Measurements from ENCODE around the genes SLC25A31, LARP1B, PCDH18 and SLC7A11.

- PRO-cap = no peak
Observed at GRCh38 chr4:127020423-127020828, 612.3 kb upstream of the INTU start.

- PRO-cap = no peak
Observed at GRCh38 chr4:127655532-127656016, 22.8 kb downstream of the INTU start.

GRCh38 chr4:127730023-127730733 is at the start of gene SLC25A31:
Gene SLC25A31, plus strand, starts transcription at chr4:127730400.
- PRO-cap = no peak

- PRO-cap = bidirectional peak, plus-strand start at chr4:128061343, minus-strand start at chr4:128061219
Observed at GRCh38 chr4:128060890-128061618, at the start of gene LARP1B. Gene LARP1B, plus strand, starts transcription at chr4:128061312.

DNA sequence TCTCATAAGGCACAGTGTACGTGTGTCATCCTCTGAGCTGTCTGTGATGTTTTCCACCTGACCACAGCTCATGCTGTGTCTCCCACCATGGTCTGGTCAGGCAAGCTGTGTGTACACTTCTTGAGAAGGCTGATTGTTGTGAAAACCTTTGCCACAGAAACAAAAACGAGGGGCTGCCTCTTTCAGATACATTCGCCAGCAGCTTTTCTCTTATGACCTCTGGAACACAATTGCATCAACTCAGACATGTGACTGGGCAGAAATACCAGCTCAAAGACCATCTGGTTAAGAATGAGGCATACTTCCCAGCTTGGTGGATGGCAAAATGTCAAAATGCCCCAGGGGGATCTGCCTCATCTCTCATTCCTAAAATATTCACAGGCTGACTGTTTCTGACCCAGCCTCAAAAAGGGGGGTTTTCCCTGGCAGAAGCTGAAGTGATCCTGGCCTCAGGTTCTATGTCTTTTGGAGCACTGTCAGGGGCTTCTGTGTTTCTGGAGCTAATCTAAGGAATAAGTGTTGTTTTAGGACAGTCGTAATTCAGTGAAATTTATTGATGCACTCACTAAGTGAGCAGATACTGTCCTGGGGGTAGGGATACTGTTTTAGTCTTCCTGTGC is 46.0 kb downstream of the PGRMC2 start:
- PRO-cap = no peak

GRCh38 chr4:128287880-128288678 is 466 bp upstream of the PGRMC2 start:
- PRO-cap = bidirectional peak, plus-strand start at chr4:128288057, minus-strand start at chr4:128287813; bidirectional peak, plus-strand start at chr4:128288335, minus-strand start at chr4:128288206; bidirectional peak, plus-strand start at chr4:128288485, minus-strand start at chr4:128288459

- PRO-cap = no peak
Observed at GRCh38 chr4:128469745-128470466, 182.3 kb upstream of the PGRMC2 start.

DNA sequence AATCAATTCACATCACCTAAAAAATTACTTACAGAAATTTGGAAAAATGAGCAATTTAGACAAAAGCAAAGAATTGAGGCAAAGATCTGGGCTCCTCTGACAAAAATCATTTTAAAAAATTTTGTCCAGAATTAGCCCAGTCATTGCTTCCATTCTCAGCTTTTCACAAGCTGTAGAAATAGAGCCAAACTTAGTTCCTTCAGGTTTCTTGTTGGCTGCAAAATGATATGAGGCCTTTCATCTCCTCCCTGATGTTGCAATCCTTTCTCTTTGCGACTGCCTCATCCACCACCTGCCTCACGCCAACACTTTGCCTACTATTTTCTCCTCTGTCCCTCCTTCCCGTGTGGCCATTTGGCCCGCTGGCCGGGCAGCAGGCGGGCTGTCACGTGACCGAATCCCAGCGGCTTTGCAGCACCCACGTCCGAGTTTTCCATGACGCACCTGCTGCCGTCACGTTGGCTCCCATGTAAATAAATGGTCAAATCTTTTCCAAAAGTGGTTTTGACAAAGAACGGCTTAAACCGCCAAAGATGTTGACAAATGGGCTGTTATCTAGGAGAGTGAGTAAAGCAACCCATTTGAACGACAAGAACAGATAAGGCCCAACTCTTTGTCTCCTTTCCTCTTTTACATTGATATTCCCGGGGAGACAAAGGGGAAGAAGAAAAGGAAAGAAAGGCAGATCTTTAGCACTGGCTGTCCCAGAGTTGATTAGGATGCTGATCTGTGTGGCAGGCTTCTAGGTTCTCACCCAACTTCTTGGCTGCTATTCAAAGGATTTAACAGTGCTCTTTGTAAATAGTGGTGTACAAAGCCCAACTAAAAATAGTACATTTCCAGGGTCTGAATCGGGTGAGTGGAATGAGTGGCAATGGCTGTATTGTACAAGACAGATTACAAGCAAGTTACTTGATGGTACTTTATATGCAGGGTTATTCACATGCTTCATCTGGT is 174.3 kb upstream of the JADE1 start:
- PRO-cap = no peak

DNA sequence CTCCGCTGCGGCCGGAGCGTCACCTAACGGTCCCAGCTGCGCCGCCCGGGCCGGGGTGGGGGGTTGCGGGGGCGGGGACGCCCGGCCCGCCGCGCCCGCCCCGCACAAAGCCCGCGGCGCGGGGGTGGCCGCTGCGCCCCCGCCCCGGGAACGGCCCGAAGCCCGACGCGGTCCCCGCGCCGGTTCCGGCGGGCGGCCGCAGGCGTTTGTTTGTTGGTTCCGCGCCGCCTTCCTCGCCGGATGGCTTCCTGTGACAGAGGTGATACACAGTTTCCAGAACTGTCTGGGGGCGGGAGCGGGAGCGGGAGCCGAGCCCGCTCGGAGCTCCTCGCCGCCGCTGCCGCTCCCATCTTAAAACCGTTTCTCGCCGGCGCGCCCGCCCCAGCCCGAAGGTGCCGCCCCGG is 2.1 kb downstream of the JADE1 start:
- PRO-cap = bidirectional peak, plus-strand start at position 276 of the sequence, minus-strand start at position 387 of the sequence

DNA sequence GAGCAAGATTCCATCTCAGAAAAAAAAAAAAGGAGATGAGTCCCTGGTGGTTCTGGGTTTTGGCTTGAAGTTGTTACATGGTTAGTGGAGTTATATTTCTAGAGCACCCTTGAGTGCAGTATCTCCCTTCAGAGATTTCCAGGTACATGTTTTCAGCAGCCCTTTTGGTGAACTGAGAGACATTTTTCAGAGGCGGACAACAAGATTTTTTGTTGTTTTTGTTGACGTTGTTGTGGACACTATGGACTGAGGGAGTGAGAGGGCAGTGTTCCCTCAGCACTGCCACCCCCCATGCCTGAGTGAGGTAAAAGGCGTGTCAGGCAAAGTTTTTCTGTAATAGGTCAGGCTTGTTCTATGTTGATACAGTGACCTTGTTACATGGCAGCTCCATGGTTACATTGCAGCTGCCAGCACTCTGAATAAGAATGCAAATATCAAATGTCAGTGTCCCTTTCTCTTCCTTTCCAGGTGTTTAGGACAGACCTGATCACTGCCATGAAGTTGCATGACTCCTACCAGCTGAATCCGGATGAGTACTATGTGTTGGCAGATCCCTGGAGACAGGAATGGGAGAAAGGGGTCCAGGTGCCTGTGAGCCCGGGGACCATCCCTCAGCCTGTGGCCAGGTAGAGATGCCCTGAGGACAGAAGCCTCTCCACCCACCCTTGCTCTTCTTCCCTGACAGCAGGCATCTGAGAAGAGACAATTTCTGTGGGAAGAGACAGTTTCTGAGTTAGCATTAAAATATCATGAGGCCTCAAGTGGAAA is 36.6 kb downstream of the JADE1 start:
- PRO-cap = no peak

DNA sequence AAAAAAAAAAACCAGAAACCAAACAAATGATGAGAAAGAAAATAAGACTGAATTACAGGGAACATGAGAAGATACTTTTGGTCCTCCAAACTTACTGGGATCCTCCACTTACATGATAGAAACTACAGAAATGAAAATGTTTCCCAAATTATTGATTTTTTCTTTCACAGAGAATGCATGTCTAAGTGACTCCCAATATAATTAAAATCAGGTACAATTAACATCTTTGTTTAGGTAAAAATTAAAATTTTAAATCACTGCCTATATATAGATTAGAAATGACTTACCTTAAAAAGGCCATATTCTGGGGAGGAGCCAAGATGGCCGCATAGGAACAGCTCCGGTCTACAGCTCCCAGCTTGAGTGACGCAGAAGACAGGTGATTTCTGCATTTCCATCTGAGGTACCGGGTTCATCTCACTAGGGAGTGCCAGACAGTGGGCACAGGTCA is 757.7 kb downstream of the C4orf33 start:
- PRO-cap = unidirectional peak, plus-strand start at position 307 of the sequence

DNA sequence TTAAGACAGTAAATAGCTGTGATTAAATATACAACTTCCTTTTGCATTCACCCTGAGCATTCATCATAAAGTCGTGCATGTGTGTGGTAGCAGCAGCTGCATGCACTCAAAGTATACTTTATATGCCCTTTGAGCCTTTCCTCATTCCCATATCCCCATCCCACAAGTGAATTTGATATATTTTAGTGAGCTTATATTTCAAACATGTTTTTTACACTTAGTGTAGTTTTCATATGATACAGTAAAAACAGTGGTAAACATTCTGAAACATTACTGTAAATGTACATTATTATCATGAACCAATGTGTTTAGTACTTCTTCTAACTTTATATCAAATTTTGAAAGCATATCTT is 959.0 kb downstream of the C4orf33 start:
- PRO-cap = unidirectional peak, minus-strand start at position 164 of the sequence

DNA sequence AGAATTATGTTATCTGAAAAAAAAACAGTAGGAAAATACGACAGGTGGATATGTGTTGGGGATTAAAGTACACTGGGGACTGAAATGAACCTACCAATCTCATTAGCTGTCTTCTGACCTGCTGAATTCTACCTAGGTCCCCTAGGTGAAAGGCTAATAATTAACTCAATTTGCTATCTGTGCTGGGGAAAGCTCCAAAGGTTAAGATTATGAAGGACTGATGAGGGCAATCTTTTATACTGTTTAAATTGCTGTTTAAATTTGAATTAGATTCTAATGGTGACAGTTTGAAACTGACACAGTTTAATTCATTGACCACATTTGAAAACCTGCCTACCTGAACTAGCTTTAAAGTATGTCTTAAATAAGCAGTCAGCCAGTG is 977.2 kb downstream of the C4orf33 start:
- PRO-cap = no peak

DNA sequence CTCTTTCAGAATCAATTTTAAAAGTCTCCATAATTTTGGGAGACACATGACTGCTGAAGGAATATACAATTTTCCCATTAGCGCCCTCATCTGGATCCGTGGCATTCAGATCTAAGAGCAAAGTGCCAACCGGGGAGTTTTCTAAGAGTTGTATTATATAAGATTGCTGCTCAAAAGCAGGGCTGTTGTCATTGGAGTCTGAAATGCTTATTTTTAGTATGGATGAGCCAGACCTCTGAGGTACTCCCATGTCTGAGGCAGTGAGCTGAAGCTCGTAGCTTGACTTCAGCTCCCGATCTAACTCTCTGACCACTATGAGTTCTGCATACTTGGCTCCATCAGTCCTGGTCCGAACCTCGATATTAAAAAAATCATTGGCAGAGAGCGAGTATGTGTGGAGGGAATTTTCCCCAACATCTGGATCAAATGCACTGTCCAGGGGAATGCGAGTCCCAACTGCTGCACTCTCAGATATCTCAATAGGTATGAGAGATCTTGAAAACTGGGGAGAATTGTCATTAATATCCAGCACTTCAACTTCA is 1.0 kb downstream of the PCDH18 start:
- PRO-cap = no peak

DNA sequence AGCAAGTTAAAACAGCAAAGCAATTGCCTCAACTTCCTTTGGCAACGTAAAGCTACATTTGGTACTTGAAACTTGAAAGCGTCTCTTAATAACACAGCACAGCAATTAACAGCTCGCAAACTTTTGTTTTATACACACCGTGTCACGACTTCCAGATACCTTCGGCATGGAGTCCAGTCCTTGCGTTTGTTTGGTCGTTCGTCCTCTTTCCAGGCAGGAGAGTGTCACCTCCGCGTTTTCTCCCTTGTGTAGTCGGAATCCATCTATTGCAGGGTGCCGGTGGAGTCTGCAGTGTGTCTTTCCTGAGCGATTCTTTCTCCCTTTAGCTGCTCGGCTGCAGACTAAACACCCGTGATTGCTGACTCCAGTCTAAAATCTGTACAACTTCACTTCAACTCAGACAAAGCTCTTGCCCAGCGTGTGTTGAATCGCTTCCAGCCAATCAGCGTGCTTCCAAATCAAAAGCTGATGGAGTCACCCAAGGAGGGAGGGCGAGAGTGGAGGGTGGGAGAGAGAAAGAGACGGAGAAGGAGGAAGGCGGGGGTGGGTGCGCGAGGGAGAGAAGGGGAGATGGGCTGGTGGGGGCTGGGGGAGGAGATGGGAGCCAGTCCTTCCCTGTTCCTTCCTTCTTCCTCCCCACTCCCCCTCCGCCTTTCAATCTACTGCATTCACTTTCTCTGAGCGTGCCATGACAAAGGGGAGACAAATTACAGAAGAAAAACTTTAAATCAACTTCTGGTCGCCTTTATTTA is at the start of gene PCDH18:
TSS of gene PCDH18 (minus strand) at position 378 of the 752 bp plus-strand sequence.
- PRO-cap = bidirectional peak, plus-strand start at position 568 of the sequence, minus-strand start at position 378 of the sequence

DNA sequence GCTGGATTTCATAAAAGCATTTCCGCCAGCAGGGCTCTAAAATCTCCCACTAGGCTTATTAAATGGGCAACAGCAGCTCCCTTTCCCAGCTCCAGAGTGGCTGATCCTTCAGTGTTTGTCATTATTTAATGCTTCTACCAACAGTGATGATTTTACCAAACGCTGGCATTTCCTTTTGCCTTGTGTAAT is 20.1 kb downstream of the SLC7A11 start:
- PRO-cap = no peak

DNA sequence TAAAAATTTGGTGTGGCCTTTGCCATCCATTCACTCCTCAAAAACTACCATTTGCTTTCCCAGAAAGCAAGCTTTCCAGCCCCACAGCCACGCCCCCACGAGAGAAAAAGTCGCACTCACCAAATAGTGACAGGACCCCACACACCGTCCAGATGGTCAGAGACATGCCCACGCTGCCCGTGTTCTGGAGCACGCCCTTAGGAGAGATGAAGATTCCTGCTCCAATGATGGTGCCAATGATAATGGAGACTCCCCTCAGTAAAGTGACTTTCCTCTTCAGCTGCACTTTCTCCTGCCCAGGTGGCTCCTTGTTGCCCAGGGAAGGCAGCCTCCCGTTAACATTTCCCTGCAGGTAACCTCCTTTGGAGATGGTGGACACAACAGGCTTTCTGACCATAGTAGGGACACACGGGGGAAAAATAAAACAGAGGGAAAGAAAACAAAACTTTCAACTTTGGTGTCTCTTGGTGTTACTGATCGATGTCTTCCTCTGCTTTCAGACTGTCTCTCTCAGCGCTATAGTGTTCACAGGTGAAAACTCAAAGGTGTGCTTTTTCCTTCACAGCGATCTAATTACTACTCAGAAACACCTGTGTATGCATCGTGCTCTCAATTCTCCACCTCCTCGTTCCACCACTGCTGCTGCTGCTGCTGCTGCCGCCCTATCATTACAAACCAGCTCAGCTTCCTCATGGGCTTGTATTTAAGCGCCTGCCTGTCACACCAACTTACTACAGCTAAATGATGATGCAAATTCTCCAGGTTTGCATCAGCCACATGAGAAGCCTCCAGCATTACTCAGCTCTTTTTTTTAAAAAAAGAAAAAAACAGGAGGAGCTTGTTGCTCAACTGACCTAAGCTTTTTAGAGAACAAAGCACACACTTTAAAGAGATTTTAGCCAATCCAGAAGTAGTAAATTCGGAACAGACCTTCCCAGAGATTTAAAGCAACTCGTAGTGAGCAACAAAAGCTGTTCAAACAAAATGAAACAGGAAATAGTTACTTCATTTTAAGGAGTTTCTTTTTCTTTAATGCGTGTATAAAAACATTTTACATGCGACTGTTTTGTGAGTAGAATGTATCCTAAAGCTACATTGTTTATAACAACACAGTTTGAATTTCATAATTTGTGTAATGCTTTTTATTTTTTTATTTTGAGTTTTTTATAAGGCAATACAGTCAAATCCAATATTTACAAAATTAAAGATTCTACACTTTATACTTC is at the start of gene SLC7A11:
TSS of gene SLC7A11 (minus strand) at position 677 of the 1,226 bp plus-strand sequence.
- PRO-cap = unidirectional peak, plus-strand start at position 51 of the sequence; unidirectional peak, plus-strand start at position 140 of the sequence; unidirectional peak, plus-strand start at position 171 of the sequence; bidirectional peak, plus-strand start at position 927 of the sequence, minus-strand start at position 677 of the sequence

DNA sequence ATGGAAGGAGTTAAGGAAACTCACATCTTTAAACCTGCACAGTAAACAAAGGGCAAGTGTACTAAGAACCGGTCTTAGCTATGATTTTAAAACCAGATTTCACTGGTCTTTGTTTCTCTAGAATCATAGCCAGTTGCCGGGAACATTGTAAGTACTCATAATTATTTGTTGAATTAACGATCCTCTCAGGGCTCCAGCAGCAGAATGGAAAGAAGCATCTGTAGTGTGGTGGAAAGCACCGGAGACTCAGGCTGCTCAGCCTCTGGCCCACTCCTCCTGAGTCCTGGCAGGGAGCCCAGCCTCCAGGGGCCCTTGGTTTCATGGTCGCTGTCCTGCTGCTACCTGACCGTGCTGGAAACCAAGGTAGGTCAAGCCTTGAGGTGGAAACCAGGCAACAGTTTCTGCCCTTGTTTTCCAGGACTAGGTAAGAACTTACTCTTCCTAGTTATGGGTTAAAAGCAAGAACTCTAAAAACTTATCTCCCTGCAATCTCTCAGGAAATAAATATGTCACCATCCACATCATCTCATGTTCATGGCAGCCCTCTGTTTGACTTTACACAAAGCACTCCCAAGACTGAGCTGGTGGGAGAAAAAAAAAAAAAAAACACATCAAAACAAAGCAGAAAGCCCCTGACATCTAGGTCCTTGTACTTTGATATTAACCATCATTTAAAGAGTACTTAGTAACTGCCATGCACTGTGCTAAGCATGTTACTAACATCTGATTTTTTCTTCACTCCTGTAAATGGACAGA is 103.0 kb upstream of the NOCT start:
- PRO-cap = no peak

GRCh38 chr4:138954114-138954552 is 61.4 kb upstream of the NOCT start:
- PRO-cap = no peak

- PRO-cap = no peak
Observed at GRCh38 chr4:139049305-139049635, 33.7 kb downstream of the NOCT start.

Data from endothelial cell (in vitro differentiated cells).